Temporal lobe (tissue), 2 donors: ENCODE results near the gene IFI27L1.

DNA sequence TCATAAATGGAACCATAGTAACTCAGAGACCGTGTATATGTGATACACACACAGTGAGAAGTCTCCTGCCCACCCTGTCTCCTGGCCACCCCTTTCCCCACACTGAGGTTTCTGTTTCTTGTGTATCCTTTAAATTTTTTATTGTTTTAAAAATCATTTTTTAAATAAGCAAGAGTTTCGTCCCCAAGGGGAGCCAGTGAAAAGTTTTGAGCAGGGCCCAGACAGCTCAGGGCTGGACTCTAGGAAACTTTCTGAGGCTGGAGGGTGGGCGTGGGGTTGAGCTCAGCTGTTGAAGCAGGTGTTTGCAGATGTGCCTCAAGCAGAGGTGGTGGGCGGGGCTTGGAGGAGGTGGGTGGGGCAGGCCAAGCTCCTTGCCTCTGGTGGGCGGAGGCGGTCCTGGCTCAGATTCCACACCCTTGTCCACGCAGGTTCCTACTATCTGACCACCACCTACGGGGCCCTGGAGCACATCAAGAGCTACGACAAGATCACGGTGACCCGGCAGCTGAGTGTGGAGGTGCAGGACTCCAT, 63.8 kb downstream of the LGMN start:
- RAMPAGE, long total RNA, result no peak

DNA sequence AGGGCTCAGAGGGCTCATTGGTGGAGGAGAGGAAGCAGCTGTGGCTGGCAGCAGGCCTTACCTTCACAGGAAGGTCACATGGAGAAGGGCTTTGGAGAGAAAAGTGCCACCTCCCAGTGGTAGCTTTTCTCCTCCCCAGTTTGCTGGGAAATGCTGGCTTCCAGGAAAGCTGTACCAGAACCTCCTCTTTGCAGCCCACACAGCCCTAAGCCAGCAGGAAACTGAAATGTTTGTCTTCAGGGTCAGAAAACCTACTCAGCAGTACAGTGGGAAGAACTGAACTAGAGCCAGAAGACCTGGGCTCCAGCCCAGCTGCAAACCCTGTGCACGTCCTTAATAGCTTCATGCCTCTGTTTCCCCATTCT, 55.5 kb downstream of the LGMN start:
- RAMPAGE, long total RNA, result no peak

DNA sequence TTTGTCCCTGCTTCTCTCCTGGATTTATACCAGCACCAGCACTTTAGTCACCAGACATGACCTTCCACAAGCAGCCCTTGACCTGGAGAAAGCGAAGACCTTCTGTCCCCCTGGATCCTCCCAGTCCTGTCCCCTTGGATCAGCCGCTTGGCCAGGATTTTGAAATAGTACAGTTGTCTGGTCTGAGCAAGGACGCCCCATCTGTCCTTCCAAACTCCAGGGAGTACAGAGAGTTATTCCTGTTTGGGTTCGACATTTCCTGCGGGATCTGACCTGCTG, 45.1 kb upstream of the CHGA start:
- RAMPAGE, long total RNA, result no peak

GRCh38 chr14:92922414-92922795, 545 bp upstream of the CHGA start:
- RAMPAGE, long total RNA, result no peak

DNA sequence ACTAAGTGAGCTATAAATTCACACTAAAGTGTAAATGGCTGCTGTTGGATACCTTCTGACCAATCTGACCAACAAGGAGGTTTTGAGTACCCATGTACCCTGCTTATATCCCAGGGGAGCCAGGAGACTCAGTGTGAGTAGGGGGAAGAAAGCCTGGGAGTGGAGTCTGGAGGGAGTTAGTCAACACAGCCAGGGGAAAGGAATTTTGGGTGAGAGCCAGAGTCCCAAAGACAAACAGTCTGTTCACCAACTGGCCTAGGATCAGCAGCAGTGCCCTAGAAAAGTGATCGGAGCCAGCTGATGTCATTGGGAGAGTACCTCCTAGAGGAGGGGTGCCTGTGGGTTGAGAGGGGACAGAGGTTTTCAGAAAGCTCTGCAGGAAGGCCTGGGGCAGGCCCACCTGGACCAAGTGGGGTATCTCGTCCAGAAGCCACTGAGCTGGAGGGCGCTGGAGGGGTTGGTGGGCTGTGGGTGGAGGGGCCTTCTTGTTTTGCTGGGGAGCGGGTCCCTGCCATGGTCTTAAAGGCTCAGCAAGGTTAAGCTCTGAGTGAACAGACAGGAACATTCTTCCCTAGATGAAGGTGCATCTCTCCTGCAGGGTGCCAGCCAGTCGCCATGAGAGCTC, 63.4 kb downstream of the CHGA start:
- RAMPAGE, long total RNA, result no peak

DNA sequence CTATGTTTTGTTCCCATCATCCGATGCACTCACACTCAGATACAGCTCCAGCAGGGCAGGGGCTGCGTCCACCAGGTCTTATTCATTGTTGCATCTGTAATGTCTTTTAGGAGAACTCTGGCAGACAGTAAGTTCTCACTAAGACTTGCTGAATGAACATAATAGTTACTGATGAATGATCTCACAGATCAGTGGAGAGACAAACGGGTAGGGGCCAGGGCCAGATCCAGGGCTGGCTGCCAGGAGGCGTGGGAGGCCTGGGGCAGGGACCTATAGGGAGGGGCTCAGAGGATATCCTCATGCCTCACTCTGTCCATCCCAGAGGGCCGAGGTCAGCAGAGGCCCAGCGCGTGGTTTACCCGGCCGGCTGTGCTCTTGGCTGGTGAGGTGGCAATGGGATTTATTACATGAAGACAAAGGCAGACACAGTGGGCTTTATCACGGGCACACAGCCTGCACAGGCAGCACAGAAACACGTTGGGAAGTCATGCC, 85.4 kb downstream of the CHGA start:
- RAMPAGE, long total RNA, result no peak

DNA sequence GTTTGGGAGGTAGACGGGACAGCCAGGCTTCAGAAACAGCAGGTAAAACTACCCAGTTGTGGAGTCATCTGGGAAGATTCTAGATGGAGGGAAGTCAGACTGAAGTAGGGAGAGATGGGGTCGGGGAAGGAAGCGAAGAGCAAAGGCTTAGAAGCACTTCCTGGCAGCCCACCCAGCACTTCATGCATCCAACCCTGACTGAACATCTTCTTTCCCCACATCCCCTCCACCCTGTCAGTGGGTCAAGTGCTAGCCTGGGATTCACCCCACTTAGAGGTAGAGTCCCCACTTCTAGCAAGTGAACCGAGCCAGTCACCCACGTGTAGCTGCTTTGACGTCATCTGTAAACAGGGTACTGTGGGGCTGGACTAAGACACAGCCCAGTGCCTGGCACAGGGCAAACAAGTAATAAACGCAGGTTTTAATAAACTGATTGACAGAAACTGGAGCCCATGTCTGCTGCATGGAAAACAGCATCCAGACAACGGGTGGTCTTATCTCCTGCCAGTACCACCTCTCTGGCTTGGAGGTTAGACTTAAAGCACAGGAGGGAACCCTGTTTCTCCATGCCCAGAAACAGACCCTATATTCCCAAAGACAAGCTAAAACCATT, 61.7 kb downstream of the ITPK1 start:
- RAMPAGE, long total RNA, result no peak

DNA sequence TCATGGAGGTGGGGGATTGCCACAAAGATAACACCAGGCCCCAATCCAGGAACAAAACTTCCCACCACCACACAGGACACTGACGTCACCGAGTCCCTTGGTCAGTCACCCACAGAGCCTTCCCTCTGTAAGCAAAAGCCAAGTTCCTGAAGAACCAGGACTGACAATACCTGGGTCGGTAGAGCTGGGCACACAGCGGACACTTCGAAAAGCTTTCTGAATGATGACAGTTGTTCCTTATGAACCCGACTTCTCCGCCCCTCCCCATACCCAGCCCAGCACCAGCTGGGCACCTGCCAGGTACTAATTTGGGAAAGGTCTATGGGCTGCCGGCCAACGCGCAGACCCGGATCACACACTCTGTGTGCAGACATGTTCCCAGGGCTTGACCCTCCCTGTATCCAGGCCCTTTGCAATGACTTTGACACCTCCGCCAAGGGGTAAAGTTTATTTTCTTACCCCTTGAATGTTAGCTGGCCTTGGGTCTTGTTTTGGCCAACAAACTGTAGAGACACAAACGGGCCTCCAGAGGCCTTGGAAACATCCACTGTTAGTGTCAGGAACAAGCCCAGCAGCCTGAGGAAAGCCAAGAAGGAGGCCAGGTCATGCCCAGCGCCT, 18.8 kb downstream of the ITPK1 start:
- RAMPAGE, long total RNA, result no peak

GRCh38 chr14:93106791-93107086, 9.0 kb downstream of the ITPK1 start:
- RAMPAGE, long total RNA, result no peak

DNA sequence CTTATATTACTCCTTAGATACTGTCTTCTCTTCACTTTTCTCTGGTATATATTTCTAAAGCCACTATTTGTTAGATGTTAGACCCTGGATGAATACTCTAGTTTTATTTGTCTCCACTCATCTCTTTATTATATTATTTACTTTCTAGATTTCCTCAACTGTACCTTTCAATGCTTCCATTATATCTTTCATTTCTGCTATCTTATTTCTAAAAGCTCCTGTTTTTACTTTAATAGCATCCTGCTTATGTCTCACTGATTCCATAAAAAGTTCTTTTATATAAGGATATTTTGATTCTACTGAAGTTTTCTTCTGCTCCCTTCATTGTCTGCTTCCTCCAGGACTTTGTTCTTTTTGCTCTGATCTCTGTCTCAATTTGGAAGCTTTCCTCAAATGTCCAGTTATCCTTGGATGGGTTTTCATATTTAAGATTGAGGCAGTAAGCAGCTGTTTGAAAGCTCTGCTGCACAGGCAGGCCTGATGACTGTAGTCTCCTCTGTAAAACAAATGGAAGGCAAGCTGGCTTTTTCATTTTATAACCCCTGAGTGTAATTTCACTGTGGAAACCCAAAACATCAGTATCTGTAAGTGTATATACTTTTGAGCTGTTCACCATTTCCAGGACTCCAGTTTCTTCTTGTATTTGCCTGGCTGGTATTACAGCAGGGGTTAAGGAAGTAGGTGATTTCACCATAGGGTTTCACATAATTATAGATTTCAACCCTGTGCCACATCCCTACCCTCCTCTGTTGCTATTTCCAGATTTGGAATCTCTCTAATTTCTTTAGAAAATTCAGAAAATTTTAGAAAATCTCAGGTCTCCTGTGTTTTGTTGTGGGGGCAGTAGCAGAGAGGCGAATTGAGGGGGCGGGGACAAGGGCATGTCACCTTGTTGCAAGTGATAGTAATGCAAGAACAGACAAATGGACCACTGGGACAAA, 44.4 kb downstream of the BTBD7 start:
- RAMPAGE, long total RNA, result no peak

DNA sequence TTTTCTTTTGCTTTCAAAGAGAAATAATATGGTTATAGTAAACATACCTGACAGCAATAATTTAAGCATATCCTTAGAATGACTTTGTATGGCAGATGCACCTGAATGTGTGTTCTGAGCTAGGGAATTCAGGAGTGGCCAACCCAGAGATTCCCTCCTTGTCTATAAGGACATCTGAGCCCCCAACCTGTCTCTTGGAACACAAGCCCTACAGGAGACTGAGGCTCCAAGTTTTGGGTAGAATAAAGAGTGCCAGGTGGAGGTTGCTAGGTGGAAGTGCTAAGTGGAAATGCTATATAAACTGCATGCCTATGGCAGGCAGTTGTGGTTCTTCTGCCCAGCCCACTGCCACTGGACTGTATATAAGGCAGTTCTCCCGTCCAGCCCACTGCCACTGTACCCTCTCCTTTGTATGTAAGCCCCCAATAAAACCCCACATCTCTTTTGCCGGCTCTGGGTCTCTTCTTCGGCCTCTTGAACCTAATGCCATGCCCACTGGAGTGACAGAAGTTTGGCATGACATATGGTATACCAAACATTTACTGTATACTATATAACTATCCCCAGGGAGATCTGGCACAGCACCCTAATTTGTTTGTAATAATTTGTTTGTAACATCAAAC, 20.3 kb downstream of the BTBD7 start:
- RAMPAGE, long total RNA, result no peak

DNA sequence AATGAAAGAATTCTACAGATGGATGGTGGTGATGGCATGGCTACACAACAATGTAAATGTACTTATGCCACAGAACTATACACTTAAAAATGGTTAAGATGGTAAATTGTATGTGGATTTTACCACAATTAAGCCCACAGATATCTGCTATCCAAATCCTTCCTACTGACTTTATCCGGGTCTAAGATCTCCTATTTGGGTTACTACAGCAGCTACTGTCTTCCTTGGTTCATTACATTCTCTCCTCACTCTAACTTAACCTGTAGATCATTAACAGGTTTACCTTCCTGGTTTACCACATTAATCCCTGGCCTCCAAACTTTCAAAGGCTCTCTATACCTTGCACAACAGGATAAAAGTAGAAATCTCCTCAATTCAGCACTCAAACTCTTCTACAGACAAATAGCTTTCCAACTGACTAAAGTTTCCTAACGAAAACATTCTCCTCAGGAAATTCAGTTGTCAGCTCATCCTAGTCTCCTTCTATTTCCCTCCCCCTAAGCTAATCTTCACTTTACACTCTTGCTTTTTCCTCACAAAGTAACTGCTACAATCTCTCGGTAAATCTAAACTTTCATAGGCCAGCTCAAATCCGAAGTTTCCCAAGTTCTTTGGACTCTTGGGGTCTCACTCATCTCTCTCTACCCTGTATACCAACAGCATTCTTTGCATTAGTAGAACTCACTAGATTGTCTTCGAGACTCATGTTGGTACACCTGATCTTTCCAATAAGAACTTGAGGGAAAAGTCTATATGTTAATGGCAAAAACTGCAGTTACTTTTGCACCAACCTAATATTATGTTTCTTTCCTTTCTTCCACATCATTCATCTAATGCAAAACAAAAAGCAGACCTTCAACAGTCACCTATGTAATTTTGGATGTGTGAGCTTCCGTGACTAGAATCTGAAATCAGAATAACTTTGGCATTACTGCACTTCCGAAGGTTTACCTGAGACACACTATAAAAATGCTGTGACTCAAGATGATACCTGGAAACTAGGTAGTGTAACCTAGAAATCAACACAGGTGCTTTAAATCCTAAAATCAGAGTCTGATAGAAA, 2.7 kb downstream of the BTBD7 start:
- RAMPAGE, long total RNA, result no peak

- RAMPAGE, long total RNA, result no peak
Measured at GRCh38 chr14:93347258-93347935, 415 bp downstream of the COX8C start.

DNA sequence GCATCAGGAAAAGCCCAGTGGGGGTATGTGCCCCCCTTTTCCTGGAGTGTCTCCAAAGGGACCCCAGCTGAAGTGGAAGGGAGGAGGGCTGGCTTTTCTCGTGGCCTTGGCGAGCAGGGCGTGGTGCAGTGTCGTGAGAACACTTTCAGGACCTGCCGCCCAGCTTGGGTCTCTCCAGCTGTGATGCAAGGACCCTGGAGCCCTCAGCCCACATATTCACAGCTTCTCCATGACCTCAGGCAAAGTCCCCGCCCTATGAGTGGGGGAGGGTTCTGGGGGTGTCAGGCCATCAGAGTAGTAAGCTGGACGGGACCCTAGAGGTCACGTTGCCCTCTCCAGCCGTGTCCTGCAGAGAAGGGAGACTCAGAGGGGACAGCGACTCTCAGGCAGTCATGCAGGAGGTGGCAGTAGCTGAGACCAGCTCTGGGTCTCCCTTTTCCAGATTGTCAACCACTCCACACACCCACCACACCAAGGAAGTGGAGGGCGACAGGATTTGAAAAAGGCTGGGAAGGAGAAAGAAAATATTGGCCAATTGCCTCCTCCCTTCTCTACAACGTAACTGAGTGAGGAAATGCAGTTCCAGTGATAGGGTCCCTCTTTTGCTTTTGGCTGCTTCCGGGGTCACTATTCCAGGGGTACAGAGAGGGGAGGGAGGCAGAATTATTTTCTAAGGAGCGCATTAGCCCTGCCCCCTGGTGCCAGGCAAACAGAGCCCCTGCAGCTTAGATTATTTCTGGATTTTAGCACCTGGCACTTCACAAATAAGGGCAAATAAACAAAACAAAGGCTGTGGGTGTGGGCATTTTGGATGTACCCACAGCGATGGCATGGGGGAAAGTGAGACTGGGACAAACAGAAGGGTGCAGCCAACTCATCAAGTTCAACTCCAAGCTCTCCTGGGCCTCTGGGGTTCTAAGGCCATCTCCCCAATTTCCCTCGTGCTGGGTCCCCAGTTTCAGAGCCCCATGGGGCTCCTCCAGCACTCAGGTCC, 20.6 kb downstream of the ASB2 start:
- RAMPAGE, long total RNA, result no peak

GRCh38 chr14:93962614-93963802, 13.4 kb downstream of the ASB2 start:
- RAMPAGE, long total RNA, result no peak

DNA sequence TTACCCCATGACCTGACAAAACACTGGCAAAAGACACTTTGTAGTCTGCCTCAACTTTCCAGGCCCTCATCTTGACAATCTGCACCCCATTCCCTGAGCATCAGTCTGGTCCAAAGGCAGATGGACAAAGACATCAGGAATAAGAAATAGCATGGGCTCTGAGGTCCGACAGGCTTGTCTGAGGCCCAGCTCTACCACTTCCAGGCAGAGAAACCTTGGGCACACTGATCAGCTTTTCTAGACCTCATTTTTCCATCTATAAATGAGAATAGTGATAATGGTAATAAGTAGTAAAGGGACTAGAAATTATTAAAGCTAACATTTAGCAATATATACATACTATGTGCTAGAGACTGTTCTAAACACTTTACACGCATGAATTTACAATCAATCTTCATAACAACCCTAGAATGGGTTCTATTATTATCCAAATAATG, 21.8 kb downstream of the DDX24 start:
- RAMPAGE, long total RNA, result no peak

DNA sequence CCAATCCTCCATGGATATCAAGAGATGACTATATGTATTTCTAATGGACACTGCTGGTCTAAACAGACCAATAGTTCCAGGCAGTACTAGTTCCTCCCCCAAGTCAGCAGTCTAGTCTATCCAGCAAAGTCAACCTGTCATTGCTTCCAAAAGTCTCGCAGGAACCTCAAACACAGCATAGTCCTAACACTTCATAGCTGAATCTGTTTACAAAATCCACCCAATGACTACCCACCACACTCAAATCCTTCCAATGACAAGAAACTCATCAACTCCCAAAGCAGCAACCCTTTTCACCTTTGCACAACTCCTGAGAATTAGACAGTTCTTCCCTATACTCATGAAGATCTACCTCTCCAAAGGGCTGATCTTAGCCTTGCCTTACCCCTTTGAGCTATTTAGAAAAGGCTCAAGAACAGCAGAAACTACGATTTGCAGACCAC, 2.7 kb downstream of the DDX24 start:
- RAMPAGE, long total RNA, result no peak

DNA sequence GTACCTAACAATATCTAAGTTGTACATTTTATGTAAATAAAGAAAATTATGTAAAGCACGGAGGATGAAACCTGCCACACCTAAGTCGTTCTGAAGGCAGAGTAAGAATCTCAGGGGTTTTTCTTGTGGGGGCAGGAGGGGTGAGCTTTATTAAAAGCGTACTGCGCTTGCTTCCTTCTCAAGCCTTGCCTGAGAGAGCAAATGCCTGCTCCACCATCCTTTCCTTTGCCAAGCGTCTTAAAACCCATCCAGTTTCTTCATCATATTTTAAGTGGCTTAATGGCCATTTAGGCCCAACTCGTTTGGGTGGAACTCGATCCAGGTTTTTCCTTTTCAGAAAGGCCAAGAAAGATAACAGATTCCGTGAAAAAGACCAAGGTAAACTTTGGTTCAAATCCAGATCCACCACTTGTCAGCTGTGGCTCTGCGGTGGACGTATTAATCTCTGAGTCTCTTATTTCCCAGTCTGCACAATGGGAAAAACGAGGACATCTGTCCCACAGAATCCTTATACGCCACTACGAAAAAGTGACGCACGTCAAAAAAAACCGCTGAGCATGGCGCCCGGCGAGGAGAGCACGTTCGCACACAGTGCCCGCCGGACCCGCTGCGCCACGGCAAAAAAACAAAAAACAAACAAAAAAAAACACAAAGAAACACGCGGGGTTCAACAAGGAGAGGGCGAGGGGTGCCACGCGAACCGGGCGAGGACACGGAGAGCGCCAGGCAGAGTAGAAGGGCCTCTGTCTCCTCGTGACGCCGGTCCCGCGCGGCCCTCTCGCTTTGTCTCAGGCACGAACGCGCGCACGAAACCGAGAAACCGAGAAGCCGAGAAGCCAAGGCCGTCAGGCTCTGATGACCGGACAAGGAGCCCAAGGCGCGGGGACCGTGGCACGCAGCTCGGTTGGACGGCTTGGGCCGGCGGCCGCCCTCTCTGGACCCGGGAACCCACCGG, 648 bp downstream of the DDX24 start:
- RAMPAGE, long total RNA, result no peak

DNA sequence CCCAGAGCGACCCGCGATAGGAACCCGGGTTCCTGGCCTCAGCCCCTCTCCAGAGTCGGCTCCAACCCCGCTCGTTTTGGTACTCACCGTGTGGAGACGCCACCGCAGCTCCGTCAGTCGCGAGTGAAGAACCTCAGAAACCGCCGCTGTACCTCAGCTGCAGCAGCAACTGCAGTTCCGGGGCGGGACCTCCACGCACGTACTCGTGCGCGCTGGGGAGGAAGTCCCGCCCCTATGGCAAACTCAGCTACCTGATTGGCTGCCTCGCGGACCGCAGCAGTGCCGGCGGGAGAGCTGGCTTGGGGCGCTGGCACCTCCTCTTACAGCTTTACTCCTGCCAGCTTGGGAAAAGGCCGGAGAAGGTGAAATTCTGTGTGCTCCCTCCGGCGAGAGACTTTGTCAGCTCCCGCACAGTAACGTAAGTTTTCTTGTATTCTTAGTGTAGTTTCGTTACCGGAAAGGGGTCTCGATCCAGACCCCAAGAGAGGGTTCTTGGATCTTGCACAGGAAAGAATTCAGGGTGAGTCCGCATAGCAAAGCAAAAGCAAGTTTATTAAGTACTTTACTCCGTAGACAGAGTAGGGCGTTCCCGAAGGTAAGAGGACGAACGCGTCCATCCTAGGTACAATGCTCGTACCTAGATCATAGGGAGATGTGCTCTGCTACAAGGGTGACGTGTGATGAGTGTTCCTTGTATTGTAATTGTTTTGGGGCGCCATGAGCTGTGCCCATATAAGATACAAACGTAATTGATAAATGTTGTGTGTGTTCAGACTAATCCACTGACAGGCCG, at the start of gene IFI27L1:
Gene IFI27L1, plus strand, starts transcription at position 279 of the 793 bp plus-strand sequence.
- RAMPAGE, long total RNA, result start-site peak on the minus strand centred at position 155 of the sequence, 60 bp wide, 1,300 and 117 reads in 2 replicates

GRCh38 chr14:94130101-94130371, 632 bp upstream of the IFI27L2 start:
- RAMPAGE, long total RNA, result no peak